IMR-90 (cell line): ENCODE data around the genes MEMO1, SPAST and YIPF4.

GRCh38 chr2:28981959-28982487 lies 925 bp downstream of the TOGARAM2 start:
- RRBS: no CpG with 5 or more reads among the region's 9 CpGs
CAGE:
- cytosol, long polyA plus RNA: no peak
- long polyA plus RNA: no peak
- nucleus, long polyA plus RNA: no peak

DNA sequence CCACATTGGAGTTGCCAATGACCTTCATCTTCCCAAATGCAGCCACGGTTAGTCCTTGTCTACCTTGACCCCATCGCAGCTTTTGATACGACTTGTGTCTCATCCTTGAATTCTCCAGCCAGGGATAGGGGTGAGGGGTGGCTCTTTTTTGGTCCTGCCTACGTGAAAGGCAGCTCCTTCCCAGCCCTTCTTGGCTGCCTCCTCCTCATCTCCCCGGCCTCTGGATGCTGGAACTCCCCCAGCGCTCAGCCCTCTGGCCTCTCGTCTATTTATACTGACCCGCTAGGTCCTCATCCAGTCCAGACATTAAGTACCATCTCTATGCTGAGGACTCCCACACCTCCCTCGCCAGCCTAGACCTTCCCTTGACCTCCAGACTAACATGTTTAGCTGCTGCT lies 34.5 kb downstream of the TOGARAM2 start:
- RRBS: no CpG with 5 or more reads among the region's 9 CpGs
CAGE:
- cytosol, long polyA plus RNA: no peak
- long polyA plus RNA: no peak
- nucleus, long polyA plus RNA: no peak

DNA sequence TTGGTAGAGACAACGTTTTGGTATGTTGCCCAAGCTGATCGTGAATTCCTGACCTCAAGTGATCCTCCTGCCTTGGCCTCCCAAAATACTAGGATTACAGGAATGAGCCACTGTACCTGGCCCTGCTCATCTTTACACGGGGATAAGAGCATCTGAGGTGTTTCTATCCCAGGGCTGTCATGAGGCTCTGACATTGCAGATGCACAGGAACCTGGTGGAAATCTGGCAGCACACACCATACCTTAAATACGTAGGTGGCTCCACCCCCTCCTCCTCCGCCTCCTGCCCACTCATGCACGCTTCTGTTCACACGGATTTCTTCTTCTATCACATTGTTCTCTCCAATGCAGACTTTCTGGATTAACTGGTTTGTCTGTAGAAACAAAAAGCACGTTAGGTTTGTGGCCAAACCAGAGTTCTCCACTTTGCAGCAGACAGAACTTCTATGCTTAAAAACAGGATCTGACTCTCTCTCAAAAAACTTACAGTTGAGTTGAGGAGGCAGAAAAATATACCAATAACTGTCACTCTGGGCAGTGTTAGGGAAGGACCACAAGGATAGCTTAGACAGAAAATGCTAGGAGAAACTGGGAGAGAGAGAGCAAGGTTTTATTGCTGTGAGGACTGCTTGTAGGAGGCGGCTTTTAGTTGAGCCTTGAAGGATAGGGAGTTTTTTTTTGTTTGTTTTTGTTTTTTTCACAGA lies 118.3 kb downstream of the CLIP4 start:
- RRBS: no CpG with 5 or more reads among the region's 9 CpGs
CAGE:
- cytosol, long polyA plus RNA: no peak
- long polyA plus RNA: no peak
- nucleus, long polyA plus RNA: no peak

GRCh38 chr2:29318204-29318439 lies 202.9 kb downstream of the CLIP4 start:
- RRBS: no CpG with 5 or more reads among the region's 6 CpGs
CAGE:
- cytosol, long polyA plus RNA: no peak
- long polyA plus RNA: no peak
- nucleus, long polyA plus RNA: no peak

- RRBS: no CpG with 5 or more reads among the region's 1 CpG
CAGE:
- cytosol, long polyA plus RNA: no peak
- long polyA plus RNA: no peak
- nucleus, long polyA plus RNA: no peak
Observed at GRCh38 chr2:29322095-29322478, 206.9 kb downstream of the CLIP4 start.

DNA sequence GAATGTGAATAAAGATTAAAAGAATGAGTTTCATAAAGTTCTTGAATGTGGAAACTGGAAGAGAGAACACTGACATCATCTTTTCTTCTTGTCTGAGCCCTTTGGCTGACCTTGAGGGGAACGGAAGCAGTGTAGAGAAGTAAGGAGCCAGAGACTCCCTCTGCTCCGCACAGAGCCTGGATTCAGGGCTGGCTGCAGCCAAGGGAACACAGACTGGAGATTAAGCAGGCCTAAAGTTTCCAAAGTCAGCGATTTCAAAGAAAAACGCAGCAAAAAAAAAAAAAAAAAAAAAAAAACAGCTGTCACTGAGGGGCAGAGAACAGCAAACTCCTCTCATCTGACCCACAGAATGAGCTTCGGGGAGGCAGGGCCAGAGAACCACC lies 19.3 kb upstream of the ALK start:
- RRBS: no CpG with 5 or more reads among the region's 5 CpGs
CAGE:
- cytosol, long polyA plus RNA: no peak
- long polyA plus RNA: no peak
- nucleus, long polyA plus RNA: no peak

DNA sequence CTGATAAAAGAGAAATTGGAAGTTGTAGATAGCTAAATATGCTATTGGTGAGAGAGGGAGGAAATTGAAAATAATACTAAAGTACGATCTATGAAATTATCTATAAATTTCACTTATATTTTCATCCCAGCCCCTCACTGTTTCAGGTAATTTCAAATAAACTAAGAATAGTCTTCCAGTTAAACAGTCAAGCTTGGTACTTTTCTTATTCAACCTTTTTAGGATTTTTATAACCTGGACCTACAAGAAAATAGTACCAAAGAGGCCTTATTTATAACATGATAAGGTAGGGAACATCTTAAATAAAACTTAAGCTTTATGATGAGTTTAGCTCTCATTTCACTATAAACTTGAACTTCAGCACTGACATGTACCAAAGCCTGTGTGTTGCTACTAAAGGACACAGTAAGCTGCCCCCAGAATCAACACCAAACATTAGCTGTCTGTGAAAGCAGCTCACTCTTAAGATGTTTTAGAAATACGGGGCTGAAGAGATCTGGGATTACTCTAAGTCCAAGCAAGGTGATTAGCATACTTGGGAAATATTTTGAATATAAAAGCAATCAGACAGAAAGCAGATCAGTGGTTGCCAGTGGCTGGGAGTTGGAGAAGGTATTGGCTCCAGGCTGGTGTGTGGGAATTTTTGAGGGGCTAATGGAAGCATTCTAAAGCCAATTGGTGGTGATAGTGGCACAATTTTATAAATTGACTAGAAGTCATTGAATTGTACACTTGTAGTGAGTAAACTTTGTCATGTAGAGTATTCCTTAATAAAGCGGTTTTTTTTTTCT lies 4.8 kb downstream of the YPEL5 start:
- RRBS: no CpG with 5 or more reads among the region's 3 CpGs
CAGE:
- cytosol, long polyA plus RNA: no peak
- long polyA plus RNA: no peak
- nucleus, long polyA plus RNA: no peak

- RRBS: no CpG with 5 or more reads among the region's 4 CpGs
CAGE:
- cytosol, long polyA plus RNA: no peak
- long polyA plus RNA: no peak
- nucleus, long polyA plus RNA: no peak
Observed at GRCh38 chr2:30169462-30169898, 22.7 kb downstream of the YPEL5 start.

- RRBS: no CpG with 5 or more reads among the region's 1 CpG
CAGE:
- cytosol, long polyA plus RNA: no peak
- long polyA plus RNA: no peak
- nucleus, long polyA plus RNA: no peak
Observed at GRCh38 chr2:30446547-30446875, 535 bp upstream of the LCLAT1 start.

- RRBS: no CpG with 5 or more reads among the region's 5 CpGs
CAGE:
- cytosol, long polyA plus RNA: no peak
- long polyA plus RNA: no peak
- nucleus, long polyA plus RNA: no peak
Observed at GRCh38 chr2:31219553-31220200, 2.4 kb upstream of the CAPN14 start.

GRCh38 chr2:31253714-31254222 lies 19.8 kb downstream of the EHD3 start:
- RRBS: 87% methylated on average over 4 of the region's 8 CpGs
CAGE:
- cytosol, long polyA plus RNA: no peak
- long polyA plus RNA: no peak
- nucleus, long polyA plus RNA: no peak

DNA sequence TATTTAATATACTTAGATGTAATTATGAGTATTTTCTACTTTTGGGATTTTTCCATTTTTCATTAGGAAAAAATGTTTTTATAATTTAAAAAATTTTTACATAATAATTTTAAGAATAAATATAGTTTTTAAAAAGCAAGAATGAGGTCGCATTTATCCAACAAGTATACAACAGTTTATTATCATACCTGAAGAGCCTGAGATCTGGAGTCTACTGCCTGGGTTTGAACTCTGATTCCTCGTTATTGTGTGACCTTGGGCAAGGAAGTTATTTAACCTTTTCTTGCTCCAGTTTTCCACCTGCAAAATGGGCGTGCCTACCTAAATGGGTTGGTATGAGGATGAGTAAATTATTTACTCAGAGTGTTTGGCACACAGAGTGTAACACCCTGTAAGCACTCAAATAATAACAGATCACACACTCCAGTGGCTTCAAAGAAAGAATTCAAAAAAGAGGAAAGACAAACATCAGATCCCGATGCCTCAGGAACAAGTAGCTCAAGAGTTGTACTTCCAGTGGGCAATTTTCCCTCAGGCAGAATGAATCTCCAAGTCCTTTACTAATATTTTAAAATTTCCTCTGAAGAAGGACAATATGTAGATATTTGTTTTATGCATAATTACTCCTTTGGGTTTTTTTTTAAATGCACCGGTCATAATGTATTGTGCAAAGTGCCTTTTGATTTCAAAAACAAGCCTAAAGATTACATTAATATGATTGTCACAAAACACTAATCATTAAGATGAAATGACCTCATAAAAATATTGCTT lies 2.4 kb downstream of the SRD5A2 start:
- RRBS: no CpG with 5 or more reads among the region's 5 CpGs
CAGE:
- cytosol, long polyA plus RNA: no peak
- long polyA plus RNA: no peak
- nucleus, long polyA plus RNA: no peak

DNA sequence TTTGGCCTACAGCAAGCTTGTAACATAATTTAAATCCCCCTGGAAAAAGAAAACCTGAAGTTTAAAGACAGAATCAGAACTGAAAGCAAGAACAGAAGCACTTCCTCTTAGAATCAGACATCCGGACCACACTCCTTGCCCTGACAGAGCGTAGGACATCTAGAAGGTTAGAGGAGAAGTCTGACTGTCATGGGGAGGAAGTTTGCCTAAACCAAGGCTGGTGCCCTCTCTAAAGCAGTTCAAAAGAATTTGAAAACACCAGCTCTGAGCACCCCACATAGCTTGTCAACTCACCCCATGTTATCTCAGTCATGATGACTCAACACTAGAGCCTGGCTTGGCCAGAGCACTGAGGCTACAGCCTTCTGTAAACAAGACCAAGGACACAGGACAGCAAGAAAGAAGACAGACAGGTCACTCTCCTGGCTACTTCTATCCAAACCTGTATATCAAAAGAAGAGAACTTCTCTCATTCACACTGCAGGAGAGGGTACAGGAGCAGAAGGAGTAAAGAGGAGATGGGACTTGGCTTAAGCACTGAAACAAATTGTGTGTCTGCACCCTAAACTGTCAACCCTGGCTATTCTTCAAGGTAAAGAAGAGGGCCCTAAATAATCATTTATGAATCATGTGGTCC lies 198.6 kb downstream of the MEMO1 start:
- RRBS: no CpG with 5 or more reads among the region's 2 CpGs
CAGE:
- cytosol, long polyA plus RNA: no peak
- long polyA plus RNA: no peak
- nucleus, long polyA plus RNA: no peak

DNA sequence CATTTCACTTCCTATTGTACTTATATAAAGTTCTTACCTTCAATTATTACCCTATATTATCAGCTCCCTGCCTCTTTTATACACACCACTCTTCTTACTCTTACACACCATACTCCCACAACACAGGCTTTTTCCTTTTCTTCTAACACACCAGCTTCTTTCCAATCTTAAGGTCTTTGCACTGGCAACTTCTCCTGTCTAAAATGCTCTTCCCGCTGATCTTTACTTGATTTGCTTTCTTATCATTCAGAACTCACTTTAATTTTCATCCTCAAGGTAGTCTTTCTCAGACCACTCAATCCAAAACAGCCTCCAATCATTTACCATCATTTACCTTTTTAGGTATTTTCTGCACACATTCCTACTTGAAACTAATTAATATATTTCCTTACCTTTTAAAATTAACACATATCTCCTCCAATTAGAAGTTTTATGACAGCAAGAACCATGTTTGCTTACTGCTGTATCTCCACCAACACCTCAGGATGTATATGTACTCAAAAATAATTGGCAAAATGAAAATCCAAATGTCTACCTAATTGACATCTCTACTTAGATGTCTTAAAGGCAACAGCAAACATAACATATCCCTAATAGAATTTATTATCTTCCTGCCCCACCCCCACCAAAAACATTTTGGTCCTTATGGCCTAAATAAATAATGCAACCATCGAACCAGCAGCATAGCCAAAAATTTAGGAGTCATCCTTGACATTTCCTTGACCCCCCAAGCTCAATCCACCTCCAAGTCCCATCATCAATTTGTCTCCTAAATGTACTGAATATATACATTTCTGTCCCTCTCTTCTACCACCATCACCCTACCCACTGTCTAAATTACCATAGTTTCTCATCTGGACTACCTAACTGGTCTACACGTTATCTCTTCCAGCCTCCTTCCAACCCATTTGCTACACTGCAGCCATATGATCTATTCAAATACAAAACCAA lies 134.5 kb downstream of the MEMO1 start:
- RRBS: no CpG with 5 or more reads among the region's 3 CpGs
CAGE:
- cytosol, long polyA plus RNA: no peak
- long polyA plus RNA: no peak
- nucleus, long polyA plus RNA: no peak

DNA sequence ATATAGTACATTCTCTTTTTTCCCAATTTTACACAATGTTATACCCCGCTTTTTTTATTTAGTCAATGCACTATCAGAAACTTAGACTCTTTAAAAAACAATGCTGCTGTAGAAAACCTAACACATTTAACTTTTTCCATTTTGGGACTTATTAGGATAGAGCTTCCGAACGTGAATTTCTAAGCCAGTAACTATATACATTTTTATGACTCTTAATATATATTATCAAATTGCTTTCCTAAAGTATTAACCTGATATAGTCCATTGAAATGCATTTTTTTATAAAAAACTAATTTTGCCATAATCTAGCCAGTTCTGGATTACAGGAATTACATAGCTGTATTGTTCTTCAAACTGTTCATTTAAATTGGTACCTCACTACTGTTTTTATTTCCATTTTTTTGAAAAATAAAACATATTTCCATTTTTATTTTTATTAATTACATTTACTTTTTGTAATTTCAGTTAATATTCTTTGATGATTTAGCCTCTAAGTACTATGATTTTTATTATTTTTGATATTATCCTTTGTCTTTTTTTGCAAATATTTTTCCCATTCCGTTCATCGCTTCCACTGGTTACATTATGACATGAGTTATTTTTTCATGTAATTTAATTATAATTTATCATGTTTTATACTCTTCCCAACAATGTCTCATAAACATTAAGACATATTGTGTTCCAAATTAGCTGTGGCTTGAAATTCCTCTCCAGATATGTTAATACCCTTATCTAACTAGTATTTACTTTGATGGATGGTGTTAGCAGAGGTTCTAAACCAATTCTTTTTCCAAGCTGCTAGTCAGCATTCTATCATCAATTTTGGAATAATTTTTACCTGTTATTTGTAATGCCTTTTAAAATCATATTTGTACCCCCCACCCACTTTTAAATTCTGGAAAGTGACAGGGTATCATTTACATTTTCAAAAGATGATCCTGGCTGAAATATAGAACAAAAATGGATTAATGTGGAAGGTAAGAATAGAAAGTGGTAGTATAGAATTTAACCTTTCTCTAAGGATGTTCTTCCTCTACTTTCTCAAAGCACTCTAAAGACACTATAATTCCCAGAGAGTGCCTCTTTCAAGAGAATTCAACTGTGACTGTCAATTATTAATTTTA lies 81.7 kb downstream of the MEMO1 start:
- RRBS: no CpG with 5 or more reads among the region's 5 CpGs
CAGE:
- cytosol, long polyA plus RNA: no peak
- long polyA plus RNA: no peak
- nucleus, long polyA plus RNA: start-site peak on the minus strand centred at position 686 of the sequence, 394 bp wide, 44 and 42 reads in 2 replicates

DNA sequence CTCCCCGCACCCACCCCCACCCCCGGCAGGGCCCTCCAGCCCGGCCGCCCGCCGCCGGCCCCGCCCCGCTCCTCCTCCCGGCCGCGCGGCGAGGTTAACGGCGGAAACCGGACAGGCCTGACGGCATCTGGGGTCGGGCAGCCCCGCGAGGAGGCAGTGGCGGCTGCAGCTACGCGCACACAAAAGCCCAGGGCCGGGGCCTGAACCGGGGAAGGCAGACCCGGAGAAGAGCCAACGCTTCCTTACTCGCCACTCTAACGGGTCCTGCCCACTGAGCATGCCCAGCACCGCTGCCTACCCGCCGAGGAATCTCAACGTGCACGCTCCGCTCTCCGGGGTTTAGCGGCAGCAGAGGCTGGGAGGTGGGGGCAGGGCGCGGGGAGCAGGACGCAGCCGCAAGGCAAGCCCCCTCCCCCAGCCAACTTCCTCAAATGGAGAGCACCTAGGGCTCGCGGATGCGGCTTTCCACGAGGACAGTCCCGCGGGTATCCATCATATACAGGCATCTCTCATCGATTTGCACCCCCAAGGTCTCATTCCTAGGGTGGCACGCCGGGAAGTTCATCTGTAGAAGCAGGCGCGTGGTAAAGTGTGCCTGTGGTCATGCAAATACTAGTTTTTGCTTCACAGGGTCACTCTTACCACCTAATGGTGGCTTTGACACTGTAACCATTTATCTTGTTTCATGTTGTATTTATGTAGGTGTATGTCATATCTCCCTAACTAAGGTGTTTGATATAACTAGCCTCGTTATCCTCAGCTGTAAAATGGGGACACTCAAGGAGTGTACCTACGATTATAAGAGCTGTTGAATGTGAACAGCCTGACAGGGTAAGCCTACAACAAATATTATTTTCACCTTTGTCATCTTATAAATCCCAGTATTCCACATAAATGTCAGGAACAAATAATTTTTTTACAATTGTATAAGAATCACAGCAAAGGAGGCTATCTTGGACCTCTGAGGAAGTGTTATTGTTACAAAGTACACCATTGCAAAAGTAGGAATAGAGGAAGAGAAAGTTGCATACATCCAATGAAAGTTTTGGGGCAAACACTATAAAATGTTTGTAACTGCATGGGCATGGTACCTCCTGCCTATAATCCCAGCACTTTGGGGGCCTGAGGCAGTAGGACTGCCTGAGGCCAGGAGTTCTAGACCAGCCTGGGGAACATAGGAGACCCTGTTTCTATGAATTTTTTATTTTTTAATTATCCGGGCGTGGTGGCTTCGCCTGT lies at the start of gene MEMO1:
TSS of gene MEMO1 (minus strand) at position 313 of the 1,239 bp plus-strand sequence.
- RRBS: 3% methylated on average over 16 of the region's 58 CpGs
CAGE:
- cytosol, long polyA plus RNA: no peak
- long polyA plus RNA: no peak
- nucleus, long polyA plus RNA: no peak

DNA sequence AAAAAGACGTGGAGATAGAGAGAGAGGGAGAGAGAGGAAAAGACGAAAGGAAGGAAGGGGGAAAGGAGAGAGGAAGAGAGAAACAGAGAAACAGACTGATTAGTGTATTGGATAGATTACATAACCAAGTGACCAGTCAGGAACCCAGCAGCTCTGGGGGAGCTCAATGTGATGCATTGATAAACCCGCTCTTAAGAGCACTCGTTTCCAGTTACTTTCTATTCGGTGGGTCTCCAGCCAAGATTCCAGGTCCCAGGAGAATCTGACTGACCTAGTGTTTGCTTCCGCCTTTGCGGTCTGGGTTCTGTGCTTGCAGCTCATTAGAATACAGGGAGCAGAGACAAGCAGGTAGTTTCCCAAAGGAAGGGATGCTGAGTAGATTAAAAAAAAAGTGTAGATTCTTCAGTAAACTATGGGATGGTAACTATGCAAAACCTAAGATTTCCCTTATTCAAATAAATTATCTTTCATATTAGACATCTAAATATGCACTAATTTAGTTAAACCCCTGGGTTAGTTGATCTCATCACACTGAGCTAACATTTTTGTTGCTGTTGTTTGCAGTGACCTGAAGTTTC lies 866 bp upstream of the SPAST start:
- RRBS: no CpG with 5 or more reads among the region's 7 CpGs
CAGE:
- cytosol, long polyA plus RNA: no peak
- long polyA plus RNA: no peak
- nucleus, long polyA plus RNA: no peak

DNA sequence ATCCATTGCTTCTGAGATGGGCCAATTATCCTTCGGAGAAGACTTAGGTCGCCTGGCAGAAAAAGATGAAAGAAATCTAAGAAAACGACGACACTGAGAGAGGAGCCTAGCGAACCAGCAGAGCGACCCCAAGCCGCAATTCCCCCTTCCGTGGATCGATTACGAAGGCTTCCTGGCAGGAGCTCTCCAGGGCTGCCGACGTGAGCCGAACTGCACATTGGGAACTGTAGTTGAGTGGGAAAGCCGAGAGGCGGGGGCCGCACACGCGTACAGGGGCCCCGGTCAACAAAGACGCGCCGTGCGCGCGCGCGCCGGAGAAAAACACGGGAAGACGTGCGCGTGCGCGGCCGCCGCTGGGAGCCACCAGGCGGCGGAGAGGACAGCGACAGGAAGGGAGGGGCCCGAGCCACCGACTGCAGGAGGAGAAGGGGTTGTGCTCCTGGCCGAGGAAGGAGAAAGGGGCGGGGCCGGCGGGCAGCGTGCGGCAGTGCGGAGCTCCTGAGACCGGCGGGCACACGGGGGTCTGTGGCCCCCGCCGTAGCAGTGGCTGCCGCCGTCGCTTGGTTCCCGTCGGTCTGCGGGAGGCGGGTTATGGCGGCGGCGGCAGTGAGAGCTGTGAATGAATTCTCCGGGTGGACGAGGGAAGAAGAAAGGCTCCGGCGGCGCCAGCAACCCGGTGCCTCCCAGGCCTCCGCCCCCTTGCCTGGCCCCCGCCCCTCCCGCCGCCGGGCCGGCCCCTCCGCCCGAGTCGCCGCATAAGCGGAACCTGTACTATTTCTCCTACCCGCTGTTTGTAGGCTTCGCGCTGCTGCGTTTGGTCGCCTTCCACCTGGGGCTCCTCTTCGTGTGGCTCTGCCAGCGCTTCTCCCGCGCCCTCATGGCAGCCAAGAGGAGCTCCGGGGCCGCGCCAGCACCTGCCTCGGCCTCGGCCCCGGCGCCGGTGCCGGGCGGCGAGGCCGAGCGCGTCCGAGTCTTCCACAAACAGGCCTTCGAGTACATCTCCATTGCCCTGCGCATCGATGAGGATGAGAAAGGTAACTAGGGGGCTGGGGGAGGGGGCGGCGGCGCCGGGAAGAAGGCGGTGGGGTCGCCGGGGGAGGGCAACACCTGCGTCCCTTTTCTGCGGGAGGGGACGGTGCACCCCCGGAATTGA lies at the start of gene SPAST:
TSS of gene SPAST (plus strand) at position 344 of the 1,153 bp plus-strand sequence.
- RRBS: 1% methylated on average over 22 of the region's 118 CpGs
CAGE:
- cytosol, long polyA plus RNA: no peak
- long polyA plus RNA: no peak
- nucleus, long polyA plus RNA: no peak

DNA sequence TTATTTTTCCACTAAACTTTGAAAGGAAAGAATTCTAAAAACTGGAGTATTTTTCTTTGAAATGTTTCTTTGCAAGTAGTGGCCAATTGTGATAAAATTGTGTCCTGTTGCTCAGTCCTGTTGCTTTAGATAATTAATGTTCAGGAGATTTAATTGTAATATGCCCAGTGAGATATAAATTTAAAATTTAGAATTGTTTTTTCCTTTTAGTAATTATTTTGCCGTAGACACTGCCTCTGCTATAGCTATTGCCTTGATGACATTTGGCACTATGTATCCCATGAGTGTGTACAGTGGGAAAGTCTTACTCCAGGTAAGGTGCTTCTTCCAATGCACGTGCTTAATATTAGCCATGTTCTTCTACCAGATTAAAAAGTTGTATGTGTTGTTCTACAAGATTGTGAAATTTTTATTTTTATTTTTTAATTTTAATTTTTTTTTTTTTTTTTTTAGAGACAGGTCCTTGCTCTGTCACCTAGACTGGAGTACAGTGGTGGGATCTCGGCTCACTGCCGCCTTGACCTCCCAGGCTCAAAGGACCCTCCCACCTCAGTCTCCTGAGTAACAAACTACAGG lies 38.8 kb downstream of the SLC30A6 start:
- RRBS: no CpG with 5 or more reads among the region's 4 CpGs
CAGE:
- cytosol, long polyA plus RNA: no peak
- long polyA plus RNA: no peak
- nucleus, long polyA plus RNA: no peak

DNA sequence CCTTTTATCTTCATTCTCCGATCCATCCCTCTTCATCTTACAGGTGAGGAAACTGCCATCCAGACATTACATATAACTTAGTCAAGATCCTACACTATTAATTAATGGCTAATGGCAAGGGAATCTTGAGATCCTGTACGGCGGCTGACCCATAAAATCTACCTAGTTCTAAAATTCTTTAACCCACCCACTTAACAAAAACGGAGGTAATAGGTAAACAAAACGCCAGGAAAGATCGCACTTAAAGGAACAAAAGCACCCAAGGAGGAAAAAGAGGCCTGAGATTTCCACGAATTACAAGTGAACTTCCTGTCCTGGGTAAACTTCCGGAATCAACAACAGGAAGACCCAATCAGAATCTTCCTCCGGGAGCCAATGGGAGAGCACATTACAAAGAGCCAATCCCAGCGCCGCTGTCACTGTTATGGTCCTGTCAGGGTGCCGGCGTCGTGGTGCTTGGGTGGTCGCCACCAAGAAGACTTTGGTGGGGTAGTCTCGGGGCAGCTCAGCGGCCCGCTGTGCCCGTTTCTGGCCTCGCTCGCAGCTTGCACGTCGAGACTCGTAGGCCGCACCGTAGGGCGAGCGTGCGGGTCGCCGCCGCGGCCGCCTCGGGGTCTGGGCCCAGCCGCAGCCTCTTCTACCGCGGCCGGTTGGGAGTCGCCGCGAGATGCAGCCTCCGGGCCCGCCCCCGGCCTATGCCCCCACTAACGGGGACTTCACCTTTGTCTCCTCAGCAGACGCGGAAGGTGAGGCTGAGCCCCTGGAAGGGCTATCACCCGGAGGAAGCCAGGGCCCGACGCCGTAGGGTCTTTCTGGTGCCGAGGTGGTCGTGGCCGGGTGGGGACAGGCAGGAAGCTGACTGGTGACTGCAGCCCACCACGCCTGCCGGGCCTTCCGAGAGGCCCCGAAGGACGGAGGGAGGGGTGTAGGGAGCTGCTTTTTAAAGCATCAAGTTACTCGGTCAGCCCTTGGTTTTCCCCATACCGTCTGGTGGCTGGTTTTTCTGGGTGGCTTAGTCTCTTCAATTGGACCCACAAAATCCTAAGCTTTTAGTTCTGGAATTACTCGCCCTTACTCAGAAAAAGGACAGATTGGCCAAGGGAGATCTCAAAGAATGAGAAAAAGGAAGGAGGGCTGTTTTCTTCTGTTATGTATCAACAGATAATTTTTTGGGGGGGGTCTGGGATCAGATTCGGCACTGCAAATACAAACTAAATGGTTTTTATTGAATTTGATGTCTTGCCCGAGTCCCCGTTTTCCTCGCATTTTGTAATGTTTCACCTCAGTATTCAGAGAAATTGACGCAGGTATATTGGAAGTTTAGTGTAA lies at the start of gene YIPF4:
TSS of gene YIPF4 (plus strand) at position 416 of the 1,329 bp plus-strand sequence.
- RRBS: 2% methylated on average over 16 of the region's 68 CpGs
CAGE:
- cytosol, long polyA plus RNA: start-site peak on the plus strand centred at position 443 of the sequence, 50 bp wide, 234 and 384 reads in 2 replicates
- long polyA plus RNA: start-site peak on the plus strand centred at position 442 of the sequence, 49 bp wide, 258 and 163 reads in 2 replicates
- nucleus, long polyA plus RNA: start-site peak on the plus strand centred at position 434 of the sequence, 60 bp wide, 162 and 172 reads in 2 replicates